Hair follicular keratinocyte (primary cell): ENCODE measurements around the gene CSE1L.

GRCh38 chr20:48776512-48776711 is 51.4 kb downstream of the PREX1 start:
- RAMPAGE, long total RNA: no peak

- RAMPAGE, long total RNA: no peak
Measured at GRCh38 chr20:48807228-48807939, 20.4 kb downstream of the PREX1 start.

DNA sequence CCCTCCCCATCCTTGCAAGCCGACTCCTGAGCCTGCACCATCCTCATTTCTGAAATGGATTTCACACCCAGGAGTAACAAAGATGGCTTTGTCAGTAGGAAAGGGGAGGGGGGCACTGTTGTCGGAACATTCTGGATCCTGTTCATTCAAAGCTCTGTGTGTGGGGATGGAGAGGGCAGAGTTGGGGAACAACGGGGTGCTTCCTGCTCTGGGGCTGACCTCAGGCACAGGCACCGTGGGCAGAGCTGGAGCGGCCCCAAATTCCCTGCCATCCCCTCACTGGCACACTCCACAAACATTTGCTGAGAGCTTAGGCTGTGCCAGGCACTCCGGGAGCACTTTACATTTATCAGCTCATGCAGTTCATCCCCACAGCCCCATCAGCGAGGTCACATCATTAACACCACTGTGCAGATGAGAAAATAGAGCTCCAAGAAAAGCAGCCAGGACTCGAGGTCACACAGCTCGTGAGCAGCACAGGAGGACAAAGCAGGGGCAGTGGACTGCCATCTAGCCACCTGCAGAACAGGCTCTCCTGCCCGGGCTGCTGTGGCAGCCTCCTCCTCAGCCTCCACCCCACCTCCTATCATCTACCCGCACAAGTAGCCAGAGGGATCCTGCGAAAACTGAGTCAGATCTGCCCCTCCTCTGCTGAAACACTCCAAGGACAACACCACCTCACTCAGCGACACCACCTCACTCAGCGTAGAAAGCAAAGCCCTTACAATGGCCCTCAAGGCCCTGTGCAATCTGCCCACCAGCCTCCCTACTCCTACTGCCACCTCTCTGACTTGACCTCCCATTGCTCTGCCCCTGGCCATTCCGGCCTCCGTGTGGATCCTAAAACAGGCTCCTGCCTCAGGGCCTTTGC is 19.6 kb downstream of the PREX1 start:
- RAMPAGE, long total RNA: no peak

GRCh38 chr20:48956616-48957604 is 35.4 kb downstream of the ARFGEF2 start:
- RAMPAGE, long total RNA: no peak

DNA sequence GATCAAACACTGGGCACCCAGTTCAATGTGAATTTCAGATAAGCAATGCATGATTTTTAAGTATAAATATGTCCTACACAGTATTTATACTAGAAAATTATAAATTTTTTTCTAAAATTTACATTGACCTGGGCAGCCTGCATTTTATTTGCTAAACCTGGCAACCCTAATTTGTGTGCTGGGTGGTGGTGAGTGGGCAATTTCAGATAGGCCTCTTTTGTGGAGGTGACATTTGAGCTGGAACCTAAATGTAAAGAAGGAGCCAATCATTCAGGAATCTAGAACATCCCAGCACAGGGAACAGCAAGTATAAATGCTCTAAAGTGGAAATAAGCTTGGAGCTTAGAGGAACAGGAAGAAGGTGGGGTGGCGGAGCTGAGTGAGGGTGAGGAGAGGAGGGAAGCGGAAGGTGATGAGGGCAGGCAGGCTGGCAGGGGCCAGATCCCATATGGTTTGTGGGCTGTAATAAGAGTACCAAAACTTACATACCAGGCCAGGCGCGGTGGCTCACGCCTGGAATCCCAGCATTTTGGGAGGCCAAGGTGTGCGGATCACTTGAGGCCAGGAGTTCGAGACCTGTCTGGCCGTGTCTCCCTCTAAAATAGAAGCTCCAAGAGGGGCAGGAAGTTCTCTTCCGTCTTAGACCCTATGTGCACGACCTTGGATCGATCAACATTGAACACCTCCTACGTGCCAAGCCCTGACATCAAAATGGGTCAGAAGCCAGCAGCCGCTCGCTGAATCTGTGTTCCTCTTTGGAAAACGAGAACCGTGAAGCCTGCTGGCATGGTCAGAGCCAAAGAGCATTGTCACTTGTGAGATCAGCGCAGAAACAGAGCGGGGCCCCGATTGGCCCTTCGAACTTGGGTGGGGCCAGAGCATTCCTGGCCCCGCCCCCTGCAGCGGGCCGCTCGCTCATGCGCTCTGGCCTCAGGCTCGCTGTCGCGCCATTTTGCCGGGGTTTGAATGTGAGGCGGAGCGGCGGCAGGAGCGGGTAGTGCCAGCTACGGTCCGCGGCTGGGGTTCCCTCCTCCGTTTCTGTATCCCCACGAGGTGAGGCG is at the start of gene CSE1L:
Gene CSE1L (plus strand): TSS at position 942 of the 1,061 bp plus-strand sequence.
- RAMPAGE, long total RNA: start-site peak on the plus strand centred at position 967 of the sequence, 10 bp wide, 43 and 48 reads in 2 replicates

GRCh38 chr20:49046432-49047229 is 519 bp downstream of the CSE1L start:
- RAMPAGE, long total RNA: no peak

GRCh38 chr20:49245659-49246846 is 26.8 kb downstream of the DDX27 start:
- RAMPAGE, long total RNA: no peak

GRCh38 chr20:49282999-49283974 is 5.4 kb upstream of the ZNFX1 start:
- RAMPAGE, long total RNA: no peak

- RAMPAGE, long total RNA: no peak
Measured at GRCh38 chr20:49285327-49286351, 7.8 kb upstream of the ZNFX1 start.

- RAMPAGE, long total RNA: no peak
Measured at GRCh38 chr20:49288008-49288619, 10.3 kb upstream of the ZNFX1 start.

DNA sequence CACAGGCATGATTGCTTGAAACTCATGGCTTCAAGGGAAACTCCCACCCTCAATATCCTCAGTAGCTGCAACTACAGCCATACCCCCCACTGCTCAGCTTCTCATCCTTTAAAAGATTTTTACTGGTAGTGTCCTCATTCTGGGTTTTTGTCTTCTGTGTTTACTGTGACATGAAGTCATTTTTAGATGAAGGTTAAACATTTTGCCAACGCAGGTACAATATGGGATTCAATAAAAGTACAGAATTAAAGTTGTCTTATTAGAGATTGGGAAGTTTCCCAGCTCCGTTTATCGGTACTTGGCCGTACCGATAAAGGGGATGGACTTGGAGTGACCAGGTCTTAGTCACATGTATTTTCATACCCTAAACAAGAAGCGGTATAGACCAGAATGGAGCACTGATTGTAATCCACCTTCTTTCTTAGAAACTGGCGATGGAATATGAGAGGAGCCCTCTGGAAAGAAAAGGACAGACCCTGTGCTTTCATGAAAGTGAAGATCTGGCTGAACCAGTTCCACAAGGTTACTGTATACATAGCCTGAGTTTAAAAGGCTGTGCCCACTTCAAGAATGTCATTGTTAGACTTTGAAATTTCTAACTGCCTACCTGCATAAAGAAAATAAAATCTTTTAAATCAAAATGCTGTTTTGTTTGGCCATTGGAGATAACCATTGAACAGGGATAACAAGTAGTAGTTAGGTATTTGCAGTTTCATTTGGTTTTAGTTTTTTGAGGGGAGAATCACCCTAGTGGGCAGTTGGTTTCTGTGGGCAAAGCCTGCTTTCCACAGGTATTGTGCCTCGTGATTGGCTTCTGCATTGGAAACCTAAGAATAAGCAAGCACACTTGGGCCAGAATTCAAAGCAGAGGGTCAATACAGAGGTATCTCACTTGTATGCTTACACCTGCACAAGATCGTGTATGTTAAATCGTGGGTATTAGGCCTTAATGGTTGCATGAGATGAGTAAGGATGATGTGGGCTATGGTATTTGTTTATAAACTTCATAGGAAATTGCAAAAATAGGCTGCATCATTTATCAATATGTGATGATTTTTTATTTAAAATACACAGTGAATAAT is 11.1 kb upstream of the ZNFX1 start:
- RAMPAGE, long total RNA: no peak

DNA sequence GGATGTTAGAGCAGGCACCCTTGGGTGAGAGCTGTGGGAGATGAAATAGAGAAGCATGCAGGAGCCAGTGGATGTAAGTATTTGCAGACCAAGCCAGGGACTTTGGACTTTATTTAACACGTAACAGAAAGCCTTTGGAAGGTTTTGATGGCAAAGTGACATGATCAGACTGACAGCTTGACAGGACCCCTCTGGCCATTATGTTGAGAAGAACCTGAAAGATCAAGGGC is 82.5 kb upstream of the ZNFX1 start:
- RAMPAGE, long total RNA: no peak

GRCh38 chr20:49483278-49483938 is 940 bp upstream of the KCNB1 start:
- RAMPAGE, long total RNA: no peak

- RAMPAGE, long total RNA: no peak
Measured at GRCh38 chr20:49569452-49569809, 1.5 kb upstream of the PTGIS start.

- RAMPAGE, long total RNA: no peak
Measured at GRCh38 chr20:49640276-49640897, 72.5 kb upstream of the PTGIS start.

DNA sequence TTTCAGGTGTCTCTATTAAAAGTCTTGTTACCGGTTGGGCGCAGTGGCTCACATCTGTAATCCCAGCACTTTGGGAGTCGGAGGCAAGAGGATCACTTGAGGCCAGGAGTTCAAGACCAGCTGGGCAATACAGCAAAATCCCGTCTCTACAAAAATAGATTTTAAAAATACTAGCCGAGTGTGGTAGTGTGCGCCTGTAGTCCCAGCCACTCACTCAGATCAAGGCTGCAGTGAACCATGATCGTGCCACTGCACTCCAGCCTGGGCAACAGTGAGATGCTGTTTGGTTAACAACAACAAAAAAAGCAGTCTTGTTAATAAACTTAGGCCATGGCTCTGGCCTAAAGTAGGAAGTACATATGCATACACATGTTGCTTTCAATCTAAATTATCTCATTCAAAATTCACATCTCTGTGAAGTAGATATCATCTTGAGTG is 53.0 kb downstream of the B4GALT5 start:
- RAMPAGE, long total RNA: no peak

DNA sequence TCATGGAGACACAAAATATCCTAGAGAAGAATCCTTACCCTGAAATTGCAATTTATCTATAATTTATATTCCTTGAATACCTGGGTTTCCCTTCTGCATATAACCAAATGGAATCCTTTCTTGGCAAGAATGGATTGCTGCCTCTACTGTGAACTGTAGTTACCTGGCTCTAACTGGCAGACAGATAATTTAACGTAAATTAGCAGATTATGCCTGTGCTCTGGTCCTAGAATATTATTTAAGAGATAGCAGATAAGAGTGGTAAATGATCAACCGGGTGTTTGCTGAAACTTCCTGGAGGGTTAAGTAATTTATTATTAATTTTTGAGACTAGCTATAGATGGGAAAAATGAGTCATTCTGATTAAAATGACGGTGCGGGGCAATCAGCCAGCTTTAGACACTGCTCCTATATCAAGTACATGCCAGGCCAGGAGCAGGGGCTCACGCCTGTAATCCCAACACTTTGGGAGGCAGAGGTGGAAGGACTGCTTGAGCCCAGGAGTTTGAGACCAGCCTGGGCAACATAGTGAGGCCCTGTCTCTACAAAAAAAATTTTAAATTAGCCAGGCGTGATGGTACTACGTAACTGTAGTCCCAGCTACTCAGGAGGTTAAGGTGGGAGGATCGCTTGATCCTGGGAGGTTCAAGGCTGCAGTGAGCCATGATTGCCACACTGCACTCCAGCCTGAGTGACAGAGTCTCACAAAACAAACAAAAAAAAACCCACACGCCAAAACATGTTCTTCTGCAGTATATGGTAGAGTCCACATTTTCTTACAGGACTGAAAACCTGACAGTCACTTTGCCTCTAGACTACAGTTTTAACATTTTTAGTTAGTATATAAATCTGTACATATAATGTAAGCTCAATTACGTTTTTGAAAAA is 22.6 kb downstream of the B4GALT5 start:
- RAMPAGE, long total RNA: no peak

DNA sequence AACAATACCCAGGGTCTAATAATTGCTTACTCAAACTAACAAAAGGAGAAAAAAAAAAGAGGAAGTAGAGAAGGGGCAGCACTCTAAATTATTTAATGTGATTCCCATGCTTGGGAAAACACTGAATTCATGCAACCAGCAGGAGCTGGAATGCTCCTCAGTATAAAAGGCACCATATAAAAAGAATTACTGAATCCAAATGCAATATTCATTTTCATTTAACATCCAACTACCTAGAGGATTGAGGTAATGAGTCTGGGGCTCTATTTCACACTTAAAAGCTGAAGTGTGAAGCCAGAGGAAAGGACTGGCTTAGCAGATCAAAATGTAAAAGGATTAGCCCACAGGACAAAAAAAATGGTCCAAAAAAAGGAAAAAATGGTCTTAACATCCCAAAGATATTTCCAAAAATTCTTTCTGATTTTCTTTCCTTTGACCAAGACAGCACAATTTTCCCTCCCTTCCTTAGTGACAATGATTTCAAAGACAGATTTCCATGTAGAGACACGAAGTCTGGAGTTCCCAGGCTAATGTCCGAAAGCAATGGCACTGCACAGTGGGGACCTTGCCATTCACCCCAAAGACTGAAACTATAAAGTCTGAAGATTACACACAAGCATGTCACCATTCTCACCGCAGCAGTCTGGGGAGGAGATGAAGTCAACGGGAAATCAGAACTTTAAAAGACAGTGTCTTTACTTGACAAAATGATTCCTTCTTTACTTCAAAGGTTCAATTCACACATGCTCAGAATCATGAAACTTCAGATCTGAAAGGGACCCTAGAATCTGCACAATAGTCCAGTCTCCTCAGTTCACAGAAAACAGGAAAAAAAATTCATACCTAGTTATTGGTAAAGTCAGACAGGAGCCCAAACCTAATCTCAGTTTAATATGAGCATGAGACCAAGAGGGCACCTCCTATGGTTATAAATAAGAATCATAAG is 8.5 kb downstream of the B4GALT5 start:
- RAMPAGE, long total RNA: no peak

- RAMPAGE, long total RNA: no peak
Measured at GRCh38 chr20:49785614-49786246, 26.9 kb upstream of the SLC9A8 start.

GRCh38 chr20:49823336-49824104 is 10.9 kb downstream of the SLC9A8 start:
- RAMPAGE, long total RNA: no peak